RPMI7951 (cell line): ENCODE results near the gene PHETA1.

GRCh38 chr12:110316399-110316829 lies 35.4 kb downstream of the ATP2A2 start:
- RAMPAGE, long total RNA, result no peak

GRCh38 chr12:110317696-110318490 lies 36.8 kb downstream of the ATP2A2 start:
- RAMPAGE, long total RNA, result no peak

DNA sequence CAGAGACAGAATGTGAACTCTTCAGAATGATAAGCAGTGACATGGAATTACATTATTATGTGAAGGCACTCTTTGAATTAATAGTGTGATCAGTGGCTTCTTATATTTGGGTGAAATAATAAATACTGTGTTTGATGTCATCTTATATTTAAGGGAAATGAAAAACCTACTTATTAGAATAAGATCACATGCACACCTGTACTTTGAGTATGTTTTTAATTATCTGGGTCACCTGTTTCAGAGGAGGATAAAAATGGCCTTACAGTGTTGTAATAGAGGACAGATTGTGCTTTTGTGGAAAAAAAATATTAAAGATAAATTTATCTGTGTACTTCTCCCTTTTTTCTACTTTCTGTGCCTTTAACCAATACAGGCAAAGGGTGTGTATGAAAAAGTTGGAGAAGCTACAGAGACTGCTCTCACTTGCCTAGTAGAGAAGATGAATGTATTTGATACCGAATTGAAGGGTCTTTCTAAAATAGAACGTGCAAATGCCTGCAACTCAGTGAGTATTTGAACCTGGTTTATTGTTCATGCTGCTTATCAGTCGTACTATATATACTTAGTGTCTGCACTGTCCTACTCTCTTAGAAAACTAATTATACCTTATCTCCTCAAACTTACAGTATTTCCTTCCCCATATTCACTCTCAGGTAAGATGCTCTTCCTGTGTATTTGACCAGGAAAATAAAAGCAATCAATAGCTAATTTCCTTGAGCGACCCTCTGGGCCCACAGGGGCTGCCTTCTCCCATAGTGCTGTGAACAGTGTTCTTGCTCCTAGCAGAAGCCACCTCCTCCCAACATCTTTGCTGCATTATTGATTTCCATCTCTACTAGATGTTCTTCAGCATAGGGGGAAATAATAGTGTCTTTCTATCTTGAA lies 52.8 kb downstream of the ATP2A2 start:
- RAMPAGE, long total RNA, result no peak

DNA sequence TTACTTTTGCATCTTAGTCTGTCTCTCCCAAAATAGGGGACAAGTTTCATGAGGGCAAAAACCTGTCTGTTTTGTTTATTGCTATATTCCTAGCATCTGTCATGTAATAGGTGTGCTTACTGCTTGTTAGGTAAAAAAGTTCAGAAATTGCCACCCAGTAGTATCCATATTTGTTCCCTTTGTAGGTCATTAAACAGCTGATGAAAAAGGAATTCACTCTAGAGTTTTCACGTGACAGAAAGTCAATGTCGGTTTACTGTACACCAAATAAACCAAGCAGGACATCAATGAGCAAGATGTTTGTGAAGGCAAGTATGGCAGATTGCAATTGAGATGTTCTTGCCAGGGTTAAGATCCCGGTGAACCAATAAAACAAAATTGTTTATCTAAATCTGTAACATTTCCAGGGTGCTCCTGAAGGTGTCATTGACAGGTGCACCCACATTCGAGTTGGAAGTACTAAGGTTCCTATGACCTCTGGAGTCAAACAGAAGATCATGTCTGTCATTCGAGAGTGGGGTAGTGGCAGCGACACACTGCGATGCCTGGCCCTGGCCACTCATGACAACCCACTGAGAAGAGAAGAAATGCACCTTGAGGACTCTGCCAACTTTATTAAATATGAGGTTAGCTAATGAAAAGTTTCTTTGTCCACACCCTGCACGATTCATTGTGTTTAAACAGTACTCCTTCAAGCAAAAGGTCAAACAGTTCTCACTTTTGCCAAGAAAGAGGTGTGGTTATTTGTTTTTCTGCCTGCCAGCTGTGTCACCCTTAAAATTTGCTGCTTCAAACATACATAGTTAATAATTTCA lies 58.3 kb downstream of the ATP2A2 start:
- RAMPAGE, long total RNA, result no peak

DNA sequence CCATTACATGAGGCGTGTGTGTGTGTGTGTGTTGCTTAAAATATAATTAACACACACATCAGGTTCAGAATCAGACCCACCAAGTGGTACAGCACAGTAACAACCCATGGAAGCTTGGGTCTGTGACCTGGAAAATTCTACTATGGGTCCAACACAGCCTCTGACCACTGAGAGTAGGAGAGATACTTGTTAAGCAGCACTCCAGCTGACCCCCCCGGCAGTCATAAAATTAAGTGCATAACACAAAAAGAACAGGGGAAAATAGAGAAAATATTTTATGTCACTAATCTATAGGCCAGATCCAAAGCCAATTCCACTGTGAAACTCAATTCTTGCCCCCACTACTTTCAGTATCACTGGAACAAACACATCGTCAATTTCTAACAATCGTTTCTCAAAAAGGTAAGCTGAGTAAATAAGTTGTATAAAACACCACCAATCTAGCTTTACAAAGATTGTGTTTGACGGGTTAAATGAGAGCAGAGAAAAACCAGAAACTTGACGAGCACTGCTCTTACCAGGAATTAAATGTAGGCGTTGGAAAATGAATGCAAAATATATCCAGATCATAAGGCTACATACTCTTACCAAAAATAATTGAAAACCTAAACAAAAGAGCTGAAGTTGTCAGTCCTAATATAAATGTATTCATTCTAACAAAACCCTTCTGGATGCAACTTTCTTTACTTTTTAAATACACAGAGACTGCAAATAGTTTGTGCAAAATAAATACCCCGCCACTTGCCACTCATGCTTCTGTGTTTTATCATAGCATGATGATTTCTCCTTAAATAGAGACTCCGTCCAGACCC lies 32.5 kb downstream of the RAD9B start:
- RAMPAGE, long total RNA, result no peak

DNA sequence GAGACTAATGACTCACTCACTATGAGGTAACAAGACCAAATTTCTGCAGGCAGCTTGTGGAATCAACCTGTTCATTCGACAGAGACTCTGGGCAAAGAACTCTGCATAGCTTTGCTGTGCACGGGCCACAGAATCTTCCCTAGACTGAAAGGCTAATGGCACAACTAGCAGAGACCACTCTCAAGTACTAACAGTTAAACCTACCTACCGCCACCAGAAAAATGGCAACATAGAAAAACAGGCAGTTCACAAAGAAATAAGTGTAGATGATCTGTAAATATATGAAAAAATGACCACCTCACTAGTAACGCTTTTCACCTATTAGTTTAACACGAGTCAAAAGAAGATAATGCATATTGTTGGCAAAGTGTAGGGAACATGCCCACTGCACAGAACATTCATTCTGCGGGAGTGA lies 36.5 kb downstream of the PPTC7 start:
- RAMPAGE, long total RNA, result no peak

GRCh38 chr12:110582222-110583186 lies 614 bp downstream of the PPTC7 start:
- RAMPAGE, long total RNA, result no peak

GRCh38 chr12:110819687-110820284 lies 27.0 kb upstream of the CCDC63 start:
- RAMPAGE, long total RNA, result no peak

GRCh38 chr12:110853632-110854204 lies 6.9 kb downstream of the CCDC63 start:
- RAMPAGE, long total RNA, result no peak

GRCh38 chr12:110936219-110936833 lies 15.9 kb upstream of the MYL2 start:
- RAMPAGE, long total RNA, result no peak

- RAMPAGE, long total RNA, result no peak
Measured at GRCh38 chr12:111033333-111033668, 664 bp upstream of the CUX2 start.

- RAMPAGE, long total RNA, result no peak
Measured at GRCh38 chr12:111074502-111074962, 40.6 kb downstream of the CUX2 start.

- RAMPAGE, long total RNA, result no peak
Measured at GRCh38 chr12:111368866-111369332, at the start of gene PHETA1. TSS of gene PHETA1 (minus strand) at chr12:111369095.

DNA sequence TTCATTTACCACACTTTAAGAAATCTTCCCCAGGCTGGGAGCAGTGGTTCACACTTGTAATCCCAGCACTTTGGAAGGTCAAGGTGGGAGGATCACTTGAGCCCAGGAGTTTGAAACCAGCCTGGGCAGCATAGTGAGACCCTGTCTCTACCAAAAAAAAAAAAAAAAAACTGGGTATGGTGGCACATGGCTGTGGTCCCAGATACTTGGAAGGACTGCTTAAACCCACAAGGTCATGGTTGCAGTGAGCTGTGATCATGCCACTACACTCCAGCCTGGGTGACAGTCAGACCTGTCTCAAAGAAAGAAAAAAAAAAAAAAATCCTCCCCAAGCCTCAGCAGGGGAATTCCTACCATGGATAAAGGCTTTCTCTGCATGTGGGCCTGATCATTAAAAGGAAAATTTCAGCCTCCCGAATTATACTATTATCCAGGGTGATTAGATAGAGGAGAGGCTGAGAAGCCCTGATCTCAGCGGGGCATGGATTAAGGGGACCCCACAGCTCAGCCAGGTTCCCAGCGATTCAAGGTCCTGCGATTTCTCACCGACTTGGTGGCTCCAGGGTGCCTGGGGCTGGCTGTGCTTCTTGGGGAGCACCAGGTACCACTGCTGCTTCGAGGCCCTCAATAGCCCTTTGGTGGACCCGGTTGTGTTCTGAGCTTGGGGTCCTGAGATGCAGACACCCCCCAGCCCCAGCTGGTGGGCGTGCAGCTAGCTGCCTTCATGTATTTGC lies 5.5 kb downstream of the SH2B3 start:
- RAMPAGE, long total RNA, result no peak

DNA sequence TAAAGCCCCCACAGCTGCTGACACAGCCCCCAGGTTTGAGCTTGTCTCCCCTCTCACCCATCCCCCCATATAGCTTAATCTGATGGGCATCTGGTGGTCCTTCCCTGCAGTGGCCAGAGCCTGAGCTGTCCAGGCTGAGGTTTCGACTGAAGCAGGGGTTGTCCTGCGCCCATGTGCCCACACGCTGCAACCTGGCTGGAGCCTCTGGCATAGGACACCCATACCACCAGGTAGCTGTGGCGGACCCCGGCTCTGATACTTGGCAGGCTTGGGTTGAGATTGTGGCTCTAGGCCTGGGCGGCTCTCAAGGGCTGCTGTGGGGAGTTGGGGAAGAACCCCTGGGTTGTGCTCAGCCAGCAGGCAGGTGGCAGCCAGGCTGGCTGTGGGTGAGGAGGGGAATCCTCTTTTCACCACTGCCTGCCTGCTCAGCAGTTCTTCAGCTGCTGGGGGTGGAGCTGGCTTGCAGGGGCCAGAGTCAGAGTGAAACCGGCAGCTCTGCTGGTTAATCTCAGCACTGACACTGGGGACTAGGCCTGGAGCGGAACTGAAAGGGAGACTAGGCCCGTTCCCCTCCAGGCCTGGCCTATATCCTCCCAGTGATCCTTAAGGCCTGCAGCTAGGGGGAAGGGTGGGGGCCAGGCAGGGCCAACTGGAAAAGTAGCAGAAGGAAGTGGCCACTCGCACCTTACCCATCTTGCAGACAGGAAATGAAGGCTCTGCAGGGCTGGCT lies 39.1 kb downstream of the SH2B3 start:
- RAMPAGE, long total RNA, result no peak

- RAMPAGE, long total RNA, result no peak
Measured at GRCh38 chr12:111452410-111453688, 47.1 kb downstream of the SH2B3 start.

DNA sequence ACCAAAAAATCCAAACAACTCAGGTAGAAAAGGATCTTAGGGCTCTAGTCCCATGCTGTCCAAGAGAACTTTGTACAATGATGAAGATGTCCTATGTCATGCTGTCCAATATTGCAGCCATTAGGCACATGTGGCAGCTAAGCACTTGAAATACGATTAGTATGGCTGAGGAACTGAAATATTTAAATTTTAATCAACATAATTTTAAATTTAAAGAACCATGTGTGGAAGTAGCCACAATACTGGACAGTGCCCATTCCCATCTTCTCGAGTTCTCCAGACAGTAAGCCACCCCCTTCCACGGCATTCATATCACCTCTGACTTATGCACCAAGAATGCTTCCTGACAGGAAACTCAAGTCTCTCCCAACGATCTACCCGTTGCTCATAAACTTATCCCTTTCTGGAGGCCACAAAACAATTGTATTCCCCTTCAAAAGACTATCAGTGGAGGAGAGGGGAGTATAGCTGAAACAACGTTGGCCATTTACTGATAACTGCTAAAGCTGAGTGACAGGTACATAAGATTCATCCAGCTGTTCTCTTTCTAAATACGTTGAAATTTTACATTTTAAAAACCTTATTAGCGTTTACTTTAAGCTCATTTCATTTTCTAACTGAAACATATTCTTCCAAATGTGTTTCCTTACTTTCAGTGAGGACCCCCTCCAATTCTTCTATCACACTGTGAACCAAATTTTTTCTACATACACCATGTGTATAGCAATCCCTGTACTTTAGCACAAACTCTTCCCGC lies 29.1 kb downstream of the ATXN2 start:
- RAMPAGE, long total RNA, result no peak

GRCh38 chr12:111599930-111600193 lies 747 bp upstream of the ATXN2 start:
- RAMPAGE, long total RNA, result no peak

DNA sequence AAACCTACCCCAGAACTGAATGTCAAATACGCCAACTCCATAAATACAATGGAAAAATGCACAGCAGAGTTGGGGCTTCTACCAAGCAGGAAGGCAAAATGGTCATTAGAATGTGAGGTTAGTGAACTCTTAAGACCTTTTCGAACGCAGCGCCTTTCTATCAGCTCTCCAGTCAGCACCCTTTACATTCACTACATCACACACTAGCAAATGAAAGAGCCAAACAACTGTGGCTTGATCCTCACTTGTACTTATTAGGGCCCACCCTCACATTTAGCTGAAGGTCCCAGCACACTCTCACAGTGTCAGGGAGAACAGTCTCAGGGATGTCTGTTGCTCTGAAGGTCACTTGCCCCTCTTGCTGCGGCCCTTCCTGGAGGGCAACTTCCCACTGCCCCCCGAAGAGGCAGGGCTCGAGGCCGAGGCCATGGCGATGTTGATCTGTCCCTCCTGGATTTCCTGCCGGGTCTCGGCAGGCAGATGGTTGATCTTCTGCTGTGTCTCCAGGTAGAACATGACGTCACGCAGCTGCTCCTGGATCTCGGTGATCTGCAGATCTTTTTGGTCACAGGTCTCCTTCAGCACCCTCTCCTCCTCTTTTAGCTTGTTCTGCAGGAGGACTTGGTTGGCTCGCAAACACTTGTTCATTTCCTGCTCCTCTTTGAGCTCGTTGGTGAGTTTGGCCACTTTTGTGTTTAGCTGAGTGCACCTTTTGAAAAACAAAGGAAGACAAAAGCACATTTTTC lies 41.7 kb downstream of the BRAP start:
- RAMPAGE, long total RNA, result no peak

- RAMPAGE, long total RNA, result no peak
Measured at GRCh38 chr12:111741181-111741896, 25.4 kb upstream of the ALDH2 start.